Hair follicle dermal papilla cell (primary cell): ENCODE measurements around the genes HDAC11, FBLN2 and CHCHD4.

DNA sequence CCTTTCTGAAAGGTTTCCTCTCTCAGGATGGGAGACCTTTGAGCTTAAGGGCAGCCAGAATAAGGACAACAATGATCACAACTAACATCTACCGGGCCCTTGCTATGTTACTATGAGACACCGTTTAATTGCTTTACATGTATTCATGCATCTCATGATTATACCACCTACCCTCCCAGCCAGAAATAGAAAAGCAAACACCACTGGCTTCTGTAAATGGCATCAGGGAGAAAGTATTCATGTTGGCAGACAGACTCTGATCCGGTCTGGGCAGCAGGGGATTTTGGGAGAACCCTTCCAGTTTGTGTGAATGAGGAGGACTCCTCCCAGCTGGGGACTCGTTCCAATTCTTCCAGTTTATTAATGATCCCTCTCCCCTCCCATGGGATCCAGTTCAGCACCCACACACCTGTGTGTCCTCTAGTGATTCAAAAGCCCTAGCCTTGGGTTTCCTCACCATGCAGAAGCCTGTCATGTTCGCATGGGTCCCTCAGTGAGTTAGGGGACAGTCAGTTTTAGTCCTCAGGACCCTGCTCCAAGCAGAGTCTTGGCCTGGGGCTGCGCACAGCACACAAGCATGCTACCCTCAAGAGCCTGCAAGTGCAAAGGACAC, 111.0 kb downstream of the IQSEC1 start:
- CAGE, long polyA plus RNA: no peak

GRCh38 chr3:12992404-12992983, 80.7 kb downstream of the IQSEC1 start:
- CAGE, long polyA plus RNA: no peak

DNA sequence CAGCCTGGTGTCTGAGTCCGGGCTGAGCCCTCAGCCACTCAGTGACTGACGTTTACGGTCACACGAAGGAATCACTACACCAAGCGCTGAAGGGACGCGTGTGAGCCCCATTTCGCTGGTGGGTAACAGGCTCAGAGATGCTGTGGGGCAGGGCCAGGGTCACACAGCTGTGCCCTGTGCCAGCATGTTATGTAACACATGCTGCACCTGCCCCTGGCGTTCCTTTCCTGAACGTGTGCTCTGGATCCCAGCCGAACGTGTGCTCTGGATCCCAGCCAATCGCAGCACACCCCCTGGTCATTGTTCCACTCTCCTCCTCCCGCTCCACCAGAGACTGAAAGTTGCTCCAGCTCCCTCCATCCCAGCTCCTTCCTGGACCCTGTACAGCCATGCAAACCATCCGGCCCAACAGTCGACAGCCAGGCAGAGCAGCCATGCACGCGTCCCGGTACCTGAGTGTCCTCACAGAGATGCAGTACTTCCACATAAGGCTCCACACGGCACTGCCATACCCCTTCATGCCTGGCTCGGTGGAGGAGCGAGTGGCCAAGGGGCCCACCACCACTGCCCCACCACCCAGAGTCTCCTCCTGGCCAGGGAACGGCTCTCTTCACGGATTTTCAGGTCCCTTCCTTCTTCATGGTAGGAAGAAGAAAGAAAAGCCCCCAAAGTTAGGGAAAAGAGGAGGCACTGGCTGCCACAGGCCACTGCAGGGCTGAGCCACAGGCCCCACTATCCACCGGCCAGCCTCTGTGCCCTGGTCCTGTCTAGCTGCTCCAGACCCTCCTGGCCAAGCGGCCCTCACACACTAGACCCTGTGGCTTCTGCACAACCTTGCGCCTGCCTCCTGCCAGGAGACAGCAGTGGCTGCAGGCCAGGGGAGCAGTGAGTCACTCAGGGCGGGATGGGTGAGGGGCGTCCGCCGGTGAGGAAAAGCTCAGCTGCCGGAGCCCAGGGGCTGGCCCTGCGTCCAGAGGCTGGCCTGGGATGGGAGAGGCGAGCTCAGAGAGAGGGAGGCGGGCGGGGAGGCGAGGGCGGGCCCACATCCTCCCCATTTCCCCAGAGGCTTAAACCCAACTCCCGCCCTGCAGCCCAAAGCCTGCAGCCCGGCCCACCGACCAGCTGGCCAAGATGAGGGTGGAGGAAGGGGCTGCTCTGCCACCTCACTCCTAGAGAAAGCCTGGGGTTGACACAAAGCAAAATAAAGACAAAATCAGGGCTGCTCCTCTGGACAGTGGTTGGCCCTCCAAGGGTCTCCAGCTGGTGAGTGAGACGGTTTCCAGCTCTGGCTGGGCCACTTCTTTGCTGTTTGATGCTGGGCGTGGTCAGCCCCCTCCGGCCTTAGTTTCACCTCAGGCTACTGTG, 51.2 kb downstream of the IQSEC1 start:
- CAGE, long polyA plus RNA: no peak

GRCh38 chr3:13040350-13040800, 32.9 kb downstream of the IQSEC1 start:
- CAGE, long polyA plus RNA: no peak

DNA sequence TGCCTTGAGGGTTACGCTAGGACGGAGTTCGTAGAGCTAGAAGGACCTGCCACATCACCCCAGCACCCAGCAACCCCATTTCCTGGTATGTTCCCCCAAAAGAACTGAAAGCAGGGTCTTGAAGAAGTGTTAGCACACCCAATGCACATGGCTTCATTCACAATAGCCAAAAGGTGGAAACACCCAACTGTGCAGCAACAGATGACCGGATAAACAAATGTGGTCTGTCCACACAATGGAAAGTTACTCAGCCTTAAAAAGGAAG, 157.7 kb downstream of the NUP210 start:
- CAGE, long polyA plus RNA: no peak

GRCh38 chr3:13277252-13277866, 142.8 kb downstream of the NUP210 start:
- CAGE, long polyA plus RNA: no peak

- CAGE, long polyA plus RNA: no peak
These were observed 28.3 kb upstream of the HDAC11 start for GRCh38 chr3:13451531-13452382.

GRCh38 chr3:13479599-13480529, at the start of gene HDAC11:
HDAC11 (plus strand) TSS chr3:13480306.
- CAGE, long polyA plus RNA: no peak

GRCh38 chr3:13546477-13547192, 2.3 kb upstream of the FBLN2 start:
- CAGE, long polyA plus RNA: no peak

DNA sequence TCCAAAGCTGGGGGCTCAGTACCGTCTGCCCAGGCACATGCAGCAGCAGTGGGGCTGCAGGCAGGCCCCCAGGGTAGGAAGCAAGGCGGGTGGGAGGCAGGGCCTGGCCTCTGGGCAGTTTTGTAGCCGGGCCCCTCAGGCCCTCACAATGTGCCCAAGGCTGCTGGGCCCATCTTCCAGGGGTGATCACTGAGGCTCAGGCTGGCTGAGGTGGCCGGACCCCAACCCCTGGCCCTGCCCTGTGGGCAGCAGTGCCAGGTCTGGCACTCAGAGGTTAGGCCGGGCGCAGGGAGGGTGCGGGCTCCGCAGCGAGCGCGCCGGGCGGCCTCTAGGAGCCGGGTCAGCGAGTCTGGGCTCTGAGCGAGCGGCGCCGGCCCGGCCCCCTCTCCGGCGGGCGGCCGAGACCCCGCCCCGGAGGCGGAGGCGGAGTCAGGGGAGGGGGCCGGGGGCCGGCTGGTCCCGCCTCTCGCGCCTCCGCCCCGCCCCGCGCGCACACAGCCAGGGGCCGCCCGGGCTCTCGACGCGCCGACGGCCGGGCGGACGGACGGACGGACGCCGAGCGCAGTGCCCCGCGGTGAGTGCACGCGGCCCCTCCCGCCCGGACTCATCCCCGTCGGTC, at the start of gene FBLN2:
TSS of gene FBLN2 (plus strand) at position 491 of the 619 bp plus-strand sequence.
- CAGE, long polyA plus RNA: no peak

DNA sequence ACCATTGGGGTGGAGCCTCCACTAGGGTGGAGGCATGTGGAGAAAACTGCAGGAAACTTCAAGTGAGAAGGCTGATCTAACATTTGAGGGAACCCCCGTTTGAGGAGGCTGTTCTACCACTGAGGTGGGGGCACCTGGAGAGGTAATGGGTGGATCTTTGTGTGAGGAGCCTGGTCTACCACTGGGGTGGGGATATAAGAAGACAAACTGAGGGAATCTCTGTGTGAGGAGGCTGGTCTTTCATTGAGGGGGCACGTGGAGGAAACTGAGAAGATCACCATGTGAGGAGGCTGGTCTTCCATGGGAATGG, 163.4 kb downstream of the FBLN2 start:
- CAGE, long polyA plus RNA: no peak

- CAGE, long polyA plus RNA: no peak
These were observed 12.7 kb downstream of the WNT7A start for GRCh38 chr3:13867130-13867596.

DNA sequence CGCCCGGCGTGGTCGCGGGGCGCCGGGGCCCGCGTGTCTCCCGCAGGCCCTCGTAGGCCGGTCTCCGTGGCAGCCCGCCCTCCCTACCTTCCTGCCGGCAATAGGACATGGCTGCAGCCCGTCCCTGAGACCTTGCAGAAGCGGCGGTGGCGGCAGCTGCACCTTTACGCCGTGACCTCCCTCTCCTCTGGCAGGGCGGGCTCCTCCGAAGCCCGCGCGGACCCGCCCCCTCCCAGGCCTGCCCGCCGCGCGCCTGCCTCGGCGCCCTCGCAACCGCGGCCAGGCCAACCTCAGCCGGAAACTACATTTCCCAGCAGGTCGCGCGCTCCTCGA, at the start of gene CHCHD4:
TSS of gene CHCHD4 (minus strand) at position 303 of the 333 bp plus-strand sequence.
- CAGE, long polyA plus RNA: no peak

GRCh38 chr3:14130129-14130599, 5.3 kb downstream of the TMEM43 start:
- CAGE, long polyA plus RNA: no peak

DNA sequence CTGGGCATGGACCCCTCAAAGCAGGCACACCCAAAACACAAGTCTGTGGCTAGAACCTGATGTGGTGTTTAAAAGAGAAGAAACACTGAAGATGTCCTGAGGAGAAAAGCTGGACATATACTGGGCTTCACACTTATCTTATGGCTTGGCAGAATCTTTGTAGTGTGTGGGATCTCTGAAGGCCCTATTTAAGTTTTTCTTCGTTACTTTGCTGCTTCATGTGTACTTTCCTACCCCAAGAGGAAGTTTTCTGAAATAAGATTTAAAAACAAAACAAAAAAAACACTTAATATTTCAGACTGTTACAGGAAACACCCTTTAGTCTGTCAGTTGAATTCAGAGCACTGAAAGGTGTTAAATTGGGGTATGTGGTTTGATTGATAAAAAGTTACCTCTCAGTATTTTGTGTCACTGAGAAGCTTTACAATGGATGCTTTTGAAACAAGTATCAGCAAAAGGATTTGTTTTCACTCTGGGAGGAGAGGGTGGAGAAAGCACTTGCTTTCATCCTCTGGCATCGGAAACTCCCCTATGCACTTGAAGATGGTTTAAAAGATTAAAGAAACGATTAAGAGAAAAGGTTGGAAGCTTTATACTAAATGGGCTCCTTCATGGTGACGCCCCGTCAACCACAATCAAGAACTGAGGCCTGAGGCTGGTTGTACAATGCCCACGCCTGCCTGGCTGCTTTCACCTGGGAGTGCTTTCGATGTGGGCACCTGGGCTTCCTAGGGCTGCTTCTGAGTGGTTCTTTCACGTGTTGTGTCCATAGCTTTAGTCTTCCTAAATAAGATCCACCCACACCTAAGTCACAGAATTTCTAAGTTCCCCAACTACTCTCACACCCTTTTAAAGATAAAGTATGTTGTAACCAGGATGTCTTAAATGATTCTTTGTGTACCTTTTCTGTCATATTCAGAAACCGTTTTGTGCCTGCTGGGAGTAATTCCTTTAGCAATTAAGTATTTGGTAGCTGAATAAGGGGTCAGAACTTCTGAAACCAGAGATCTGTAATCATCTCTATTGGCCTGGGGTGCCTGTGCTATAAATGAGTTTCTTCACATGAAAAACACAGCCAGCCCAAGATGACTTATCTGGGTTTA, 17.8 kb downstream of the TMEM43 start:
- CAGE, long polyA plus RNA: no peak

GRCh38 chr3:14177539-14178007, 828 bp downstream of the XPC start:
- CAGE, long polyA plus RNA: no peak

GRCh38 chr3:14178994-14179720, 540 bp downstream of the LSM3 start:
- CAGE, long polyA plus RNA: no peak

- CAGE, long polyA plus RNA: no peak
These were observed 23.7 kb downstream of the LSM3 start for GRCh38 chr3:14202198-14202833.

- CAGE, long polyA plus RNA: no peak
These were observed 106.6 kb upstream of the SLC6A6 start for GRCh38 chr3:14295785-14296270.

- CAGE, long polyA plus RNA: no peak
These were observed 30.6 kb upstream of the SLC6A6 start for GRCh38 chr3:14371660-14372264.